Mesenchymal stem cell of the bone marrow (primary cell): ENCODE measurements around a stretch of chr11.

- CAGE, long polyA plus RNA = no peak
These were observed 1.2 kb downstream of the DUSP8 start for GRCh38 chr11:1570756-1571368.

DNA sequence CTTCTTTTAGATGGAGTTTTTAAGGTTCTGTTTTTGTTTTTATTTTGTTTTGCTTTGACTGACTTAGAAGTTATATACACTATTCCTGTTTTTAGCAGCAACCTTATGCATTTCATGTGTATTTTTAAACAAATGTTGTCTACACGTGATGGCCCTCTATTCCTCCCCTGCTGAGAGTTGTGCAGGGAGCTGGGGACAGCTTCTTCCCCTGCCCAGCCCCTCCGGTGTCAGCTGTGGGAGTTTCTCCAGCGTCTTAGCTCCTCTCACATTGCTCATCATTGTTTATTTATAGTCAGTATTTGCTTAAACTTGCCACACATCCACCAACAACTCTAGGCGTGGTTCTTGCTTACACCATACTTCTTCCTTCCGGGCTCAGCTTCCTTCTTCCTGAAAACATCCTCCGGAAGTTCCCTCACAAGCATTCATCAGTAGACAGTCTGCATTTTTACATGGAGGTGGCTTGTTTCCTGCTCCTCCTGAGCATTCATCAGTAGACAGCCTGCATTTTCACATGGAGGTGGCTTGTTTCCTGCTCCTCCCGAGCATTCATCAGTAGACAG lies 4.1 kb upstream of the KRTAP5-1 start:
- CAGE, long polyA plus RNA = no peak

DNA sequence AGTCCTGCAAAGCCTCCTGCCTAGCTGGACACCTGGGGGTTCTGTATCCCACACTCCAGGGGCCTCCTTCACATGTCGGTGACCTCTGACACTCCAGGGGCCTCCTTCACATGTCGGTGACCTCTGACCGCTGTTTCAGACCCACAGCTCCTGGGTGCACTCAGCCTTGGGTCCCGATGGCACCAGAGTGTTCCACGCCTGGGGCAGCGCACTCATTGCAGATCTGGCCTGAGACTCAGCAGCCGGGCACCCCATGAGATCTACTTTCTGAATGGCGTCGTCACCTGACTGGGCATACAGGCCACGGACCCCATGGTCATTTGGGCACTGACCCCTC lies 11.3 kb upstream of the KRTAP5-6 start:
- CAGE, long polyA plus RNA = no peak

GRCh38 chr11:1736045-1736512 lies 14.3 kb downstream of the IFITM10 start:
- CAGE, long polyA plus RNA = no peak

- CAGE, long polyA plus RNA = no peak
These were observed 5.9 kb upstream of the IFITM10 start for GRCh38 chr11:1756203-1756806.

DNA sequence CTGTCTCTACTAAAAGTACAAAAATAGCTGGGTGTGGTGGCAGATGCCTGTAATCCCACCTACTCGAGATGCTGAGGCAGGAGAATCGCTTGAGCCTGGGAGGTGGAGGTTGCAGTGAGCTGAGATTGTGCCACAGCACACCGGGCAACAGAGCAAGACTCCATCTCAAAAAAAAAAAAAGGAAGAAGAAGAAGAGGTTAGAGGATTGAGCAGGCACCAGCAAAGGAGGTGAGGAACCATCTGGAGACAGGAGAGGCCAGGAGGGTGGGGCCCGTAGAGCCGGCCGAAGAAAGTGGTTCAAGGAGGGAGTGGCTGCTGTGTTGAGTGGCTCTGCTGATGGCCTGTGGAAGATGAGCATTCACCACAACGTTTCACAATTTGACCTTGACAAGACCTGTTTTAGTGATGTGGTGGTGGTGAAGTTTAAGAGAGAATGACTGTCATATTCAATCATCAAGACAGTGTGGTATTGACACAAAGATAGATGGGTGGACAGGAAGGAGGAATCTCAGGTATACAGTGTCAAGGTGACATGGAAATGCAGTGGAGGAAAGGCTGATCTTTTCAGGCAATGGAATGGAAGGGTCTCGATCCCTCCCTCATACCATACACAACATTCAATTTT lies 6.8 kb upstream of the CTSD start:
- CAGE, long polyA plus RNA = no peak

- CAGE, long polyA plus RNA = no peak
These were observed 14.0 kb upstream of the CTSD start for GRCh38 chr11:1777622-1778160.

DNA sequence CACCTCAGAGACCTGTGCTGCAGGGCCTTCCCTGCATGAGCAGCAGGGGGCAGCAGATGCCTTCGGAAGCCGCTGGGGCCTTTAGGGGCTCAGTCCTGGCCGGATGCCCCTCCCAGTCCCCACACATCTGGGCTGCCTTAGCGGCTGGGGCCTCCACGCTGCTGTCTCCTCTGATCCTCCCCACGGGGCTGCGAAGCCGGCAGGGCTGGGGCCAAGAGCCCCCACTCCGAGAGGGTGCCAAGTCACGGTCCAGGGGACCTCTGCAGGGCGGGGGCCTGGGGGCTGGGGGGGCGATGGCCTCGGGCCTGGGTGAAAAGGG lies 971 bp upstream of the TNNI2 start:
- CAGE, long polyA plus RNA = no peak

GRCh38 chr11:1855719-1856309 lies 2.9 kb downstream of the LSP1 start:
- CAGE, long polyA plus RNA = no peak

- CAGE, long polyA plus RNA = no peak
These were observed 19.1 kb downstream of the PRR33 start for GRCh38 chr11:1872591-1872913.

- CAGE, long polyA plus RNA = no peak
These were observed 15.3 kb downstream of the PRR33 start for GRCh38 chr11:1876077-1877171.

GRCh38 chr11:1924676-1925235 lies 5.3 kb downstream of the TNNT3 start:
- CAGE, long polyA plus RNA = no peak

- CAGE, long polyA plus RNA = no peak
These were observed 10.2 kb downstream of the IGF2 start for GRCh38 chr11:2128840-2129493.

- CAGE, long polyA plus RNA = no peak
These were observed 6.5 kb downstream of the IGF2 start for GRCh38 chr11:2132434-2133354.

DNA sequence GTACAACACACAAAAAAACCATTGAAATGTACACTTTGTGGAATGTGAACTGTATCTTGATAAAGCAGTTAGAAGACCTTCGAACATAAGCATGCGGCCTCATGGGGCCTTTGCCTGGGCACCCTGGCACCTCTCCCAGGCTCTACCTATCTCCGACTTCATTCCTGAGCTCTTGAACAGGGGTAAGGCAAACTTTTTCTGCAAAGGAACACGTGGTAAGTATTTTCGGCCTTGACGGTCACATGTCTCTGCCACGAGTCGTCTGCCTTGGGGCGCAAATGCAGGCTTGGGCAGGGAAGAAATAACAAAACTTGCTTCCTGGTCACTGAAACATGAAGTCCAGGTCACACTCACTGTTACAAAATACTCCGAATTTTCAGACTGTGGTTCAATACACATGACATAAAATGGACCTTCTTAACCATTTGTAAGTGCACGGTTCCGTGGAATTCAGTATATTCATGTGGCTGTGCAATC lies 3.4 kb upstream of the ASCL2 start:
- CAGE, long polyA plus RNA = no peak

GRCh38 chr11:2325719-2326180 lies 23.9 kb downstream of the TSPAN32 start:
- CAGE, long polyA plus RNA = no peak

GRCh38 chr11:2377849-2378317 lies 773 bp downstream of the CD81 start:
- CAGE, long polyA plus RNA = no peak

DNA sequence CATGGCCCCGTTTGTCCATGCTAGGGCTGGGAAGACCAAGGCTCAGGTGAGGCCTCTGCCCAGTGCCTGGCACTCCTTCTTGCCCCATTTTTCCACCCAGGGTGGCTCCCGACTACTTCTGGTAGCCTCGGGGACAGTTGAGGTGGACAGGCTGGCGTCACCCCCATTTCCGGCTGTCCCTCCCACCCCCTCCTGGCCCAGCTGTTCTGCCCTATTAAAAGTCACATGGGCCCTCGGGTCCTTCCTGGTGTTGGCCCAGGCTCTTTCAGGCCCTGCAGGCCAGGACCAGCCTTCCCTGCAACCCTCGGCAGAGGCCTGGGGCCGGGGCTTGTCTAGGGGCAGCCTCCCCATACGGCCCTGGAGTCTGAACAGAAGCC lies 9.5 kb downstream of the CD81 start:
- CAGE, long polyA plus RNA = no peak

GRCh38 chr11:2394592-2395353 lies 5.8 kb upstream of the TSSC4 start:
- CAGE, long polyA plus RNA = no peak

DNA sequence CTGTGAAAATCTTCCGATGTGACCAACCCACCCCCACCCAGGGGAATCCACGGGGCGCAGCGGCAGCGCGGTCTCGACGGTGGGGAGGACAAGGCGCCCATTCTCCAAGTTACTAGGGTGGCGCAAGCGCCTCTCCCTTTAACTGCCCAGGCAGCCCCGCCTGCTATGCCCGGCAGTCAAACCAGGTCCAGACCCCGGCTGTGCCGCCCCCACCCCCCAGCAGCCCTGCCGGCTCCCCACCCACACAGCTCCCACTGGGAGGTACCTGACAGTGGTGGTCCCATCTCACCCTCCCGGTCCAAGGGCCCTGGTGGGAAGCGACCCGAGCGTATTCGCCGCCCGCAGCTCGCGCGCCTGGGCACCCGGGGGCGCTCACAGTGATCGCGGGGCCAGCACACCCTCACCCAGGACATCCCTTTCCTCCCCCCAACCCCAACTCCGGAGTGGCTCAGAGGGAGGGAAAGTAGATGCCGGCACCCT lies 382 bp downstream of the TRPM5 start:
- CAGE, long polyA plus RNA = no peak